Metastatic Breast Carcinoma in the Brain (tissue), 10 donors: ENCODE measurements around the genes ARTN and RPS8.

DNA sequence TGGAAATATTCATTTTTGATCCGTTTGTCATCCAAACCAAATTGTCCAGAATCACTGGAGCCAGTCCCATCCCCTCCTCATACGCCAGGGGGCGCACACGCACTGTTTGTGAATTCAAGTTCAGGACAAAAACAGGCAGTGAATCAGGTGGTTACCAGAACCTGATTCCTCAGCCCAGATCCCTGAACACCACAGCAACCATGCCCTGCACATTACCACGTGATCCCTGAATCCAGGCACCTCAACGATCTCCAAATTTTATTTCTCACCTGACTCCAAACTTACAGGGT is 1.5 kb upstream of the PTPRF start:
- PRO-cap, 10 experiments, result no peak in any of the 10 experiments

- PRO-cap, 10 experiments, result no peak in any of the 10 experiments
Measured at GRCh38 chr1:43594168-43595126, 55.5 kb upstream of the KDM4A start.

- PRO-cap, 10 experiments, result no peak in any of the 10 experiments
Measured at GRCh38 chr1:43716592-43717354, 9.4 kb downstream of the ST3GAL3 start.

DNA sequence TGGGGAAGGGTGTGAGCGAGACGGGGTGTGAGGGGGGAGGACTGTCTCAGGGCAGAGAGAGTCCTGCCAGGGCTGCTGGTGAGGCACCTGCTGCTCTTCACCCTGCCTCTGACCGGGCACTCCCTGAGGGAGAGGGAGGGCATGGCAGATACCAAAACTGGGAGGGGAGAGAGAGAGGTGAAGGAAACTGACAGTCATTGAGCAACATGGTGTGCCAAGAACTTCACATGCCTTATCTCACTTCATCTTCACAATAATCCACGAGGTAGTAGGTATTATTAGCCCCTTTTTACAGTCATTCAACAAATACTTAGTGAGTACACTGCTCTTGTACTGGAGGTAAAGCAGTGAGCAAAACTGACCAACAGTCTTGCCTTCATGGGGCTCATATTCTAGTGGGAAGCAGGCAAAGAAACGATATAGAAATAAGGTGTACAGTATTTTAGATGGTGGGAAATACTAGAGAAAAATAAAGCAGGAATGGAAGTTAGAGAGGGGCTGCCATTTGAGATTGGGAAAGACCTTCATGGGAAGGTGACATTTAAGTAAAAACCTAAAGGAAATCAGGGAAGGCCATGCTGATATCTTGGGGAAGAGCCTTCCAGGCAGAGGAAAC is 61.2 kb upstream of the ARTN start:
- PRO-cap, 10 experiments, result peak in 1 of 10 experiments; most common minus-strand start position 122 of the sequence (in 1)

- PRO-cap, 10 experiments, result peak in 3 of 10 experiments; most common plus-strand start chr1:43933741 (in 3); most common minus-strand start chr1:43933429 (in 1)
Measured at GRCh38 chr1:43932886-43934099, at the start of gene ARTN. Gene ARTN, plus strand, starts transcription at chr1:43933801.

DNA sequence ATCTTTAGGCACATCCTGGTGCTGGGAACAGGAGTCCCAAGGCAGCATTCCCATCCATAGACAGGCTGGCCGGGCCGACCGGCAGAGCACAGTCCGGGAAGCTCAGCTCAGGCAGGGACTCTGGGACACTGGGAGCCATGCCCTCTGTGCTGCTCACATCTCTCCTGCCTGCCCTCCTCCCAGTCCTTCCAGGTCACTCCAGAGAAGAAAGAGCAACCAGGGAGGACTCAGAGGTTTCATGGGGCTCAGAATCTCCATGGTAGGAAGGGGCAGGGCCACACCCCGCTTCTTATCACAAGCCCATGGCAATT is 9.2 kb downstream of the SLC6A9 start:
- PRO-cap, 10 experiments, result no peak in any of the 10 experiments

GRCh38 chr1:44032021-44032446 is 772 bp upstream of the SLC6A9 start:
- PRO-cap, 10 experiments, result no peak in any of the 10 experiments

GRCh38 chr1:44071434-44071843 is 40.2 kb upstream of the SLC6A9 start:
- PRO-cap, 10 experiments, result no peak in any of the 10 experiments

GRCh38 chr1:44222621-44223534 is 9.6 kb downstream of the DMAP1 start:
- PRO-cap, 10 experiments, result no peak in any of the 10 experiments

DNA sequence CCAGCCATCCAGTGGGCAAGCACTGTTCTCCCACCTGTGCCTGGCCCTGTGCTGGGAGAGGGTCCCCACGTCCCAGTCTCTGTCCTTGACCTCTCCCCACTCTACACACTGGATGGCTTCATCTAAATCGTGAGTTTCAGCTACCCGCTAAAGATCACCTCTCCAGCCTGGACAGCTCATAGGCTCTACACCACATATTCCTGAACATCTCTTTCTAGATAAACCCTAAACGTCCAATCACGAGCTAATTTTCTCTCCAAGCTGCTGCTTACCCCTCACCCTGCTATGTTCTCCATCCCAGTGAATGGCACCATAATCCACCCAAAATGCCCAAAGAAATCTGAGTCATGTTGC is 10.4 kb downstream of the DMAP1 start:
- PRO-cap, 10 experiments, result no peak in any of the 10 experiments

- PRO-cap, 10 experiments, result no peak in any of the 10 experiments
Measured at GRCh38 chr1:44250040-44250751, 36.9 kb downstream of the DMAP1 start.

DNA sequence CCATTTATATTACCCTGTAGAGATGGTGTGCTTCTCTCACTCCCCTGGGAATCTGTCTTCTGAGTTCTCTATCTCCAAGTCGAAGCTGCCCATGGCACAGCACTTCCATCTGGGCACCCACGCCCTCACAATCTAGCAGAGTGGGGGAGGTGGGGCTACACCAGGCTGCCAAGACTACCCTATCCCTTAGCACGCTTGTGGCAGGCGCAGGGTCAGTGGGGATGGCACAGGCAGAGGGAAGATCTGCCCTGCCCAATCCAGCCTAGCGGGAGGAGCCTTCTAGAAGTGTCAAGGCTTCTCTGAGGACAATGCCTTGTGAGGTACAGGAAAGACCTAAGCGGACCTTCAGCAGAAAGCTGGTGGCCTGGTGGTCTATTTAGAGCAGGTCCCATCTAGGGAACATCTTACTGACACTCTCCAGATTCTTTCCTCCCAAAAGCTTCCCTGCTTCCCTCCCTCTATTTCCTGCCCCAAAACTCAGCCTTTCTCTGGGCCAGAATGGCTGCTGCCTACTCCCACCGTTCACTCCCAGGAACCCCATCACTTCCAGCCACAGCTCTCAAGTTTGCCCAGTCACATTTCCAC is 49.2 kb downstream of the DMAP1 start:
- PRO-cap, 10 experiments, result no peak in any of the 10 experiments

- PRO-cap, 10 experiments, result no peak in any of the 10 experiments
Measured at GRCh38 chr1:44338843-44339430, 16.1 kb downstream of the ERI3 start.

GRCh38 chr1:44347184-44347764 is 7.8 kb downstream of the ERI3 start:
- PRO-cap, 10 experiments, result no peak in any of the 10 experiments

GRCh38 chr1:44352593-44353260 is 2.3 kb downstream of the ERI3 start:
- PRO-cap, 10 experiments, result no peak in any of the 10 experiments

DNA sequence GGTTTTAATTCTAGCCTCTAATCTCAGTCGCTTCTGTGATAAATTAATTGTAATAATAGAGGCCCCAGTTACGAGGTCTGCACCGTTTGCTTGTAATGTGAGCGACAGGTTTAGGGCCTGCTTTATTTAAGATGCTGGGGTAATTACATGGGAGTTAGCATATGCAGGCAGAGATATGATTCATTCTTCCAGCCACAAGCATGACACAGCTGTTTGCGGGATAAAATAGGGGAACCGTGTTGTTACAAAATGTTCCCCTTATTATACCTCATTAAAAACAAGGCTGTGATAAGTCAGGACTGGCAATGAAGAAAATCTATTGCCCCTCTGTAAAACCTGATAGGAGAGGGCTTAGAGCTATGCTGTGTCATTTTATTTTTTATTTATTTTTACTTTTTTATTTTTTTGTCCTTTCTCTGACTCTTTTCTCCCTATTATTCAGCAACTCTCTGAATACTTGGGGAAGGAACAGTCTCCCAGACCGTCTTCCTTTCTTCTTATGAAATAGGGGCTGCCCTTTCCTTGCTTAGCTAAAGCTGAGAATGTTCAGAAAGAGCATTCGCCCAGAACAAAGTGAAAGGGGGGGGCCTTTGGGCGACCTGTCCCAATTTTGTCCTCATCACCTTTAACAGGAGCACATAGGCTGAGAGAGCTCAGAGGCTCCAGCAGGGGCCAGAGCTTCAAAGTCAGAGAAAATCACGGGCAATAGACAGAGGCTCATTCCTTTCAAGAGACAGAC is 80.8 kb downstream of the RNF220 start:
- PRO-cap, 10 experiments, result no peak in any of the 10 experiments

GRCh38 chr1:44640040-44640622 is 34.1 kb downstream of the TMEM53 start:
- PRO-cap, 10 experiments, result no peak in any of the 10 experiments

GRCh38 chr1:44722026-44722450 is 17.6 kb upstream of the KIF2C start:
- PRO-cap, 10 experiments, result peak in 6 of 10 experiments; most common plus-strand start chr1:44722175 (in 3)

DNA sequence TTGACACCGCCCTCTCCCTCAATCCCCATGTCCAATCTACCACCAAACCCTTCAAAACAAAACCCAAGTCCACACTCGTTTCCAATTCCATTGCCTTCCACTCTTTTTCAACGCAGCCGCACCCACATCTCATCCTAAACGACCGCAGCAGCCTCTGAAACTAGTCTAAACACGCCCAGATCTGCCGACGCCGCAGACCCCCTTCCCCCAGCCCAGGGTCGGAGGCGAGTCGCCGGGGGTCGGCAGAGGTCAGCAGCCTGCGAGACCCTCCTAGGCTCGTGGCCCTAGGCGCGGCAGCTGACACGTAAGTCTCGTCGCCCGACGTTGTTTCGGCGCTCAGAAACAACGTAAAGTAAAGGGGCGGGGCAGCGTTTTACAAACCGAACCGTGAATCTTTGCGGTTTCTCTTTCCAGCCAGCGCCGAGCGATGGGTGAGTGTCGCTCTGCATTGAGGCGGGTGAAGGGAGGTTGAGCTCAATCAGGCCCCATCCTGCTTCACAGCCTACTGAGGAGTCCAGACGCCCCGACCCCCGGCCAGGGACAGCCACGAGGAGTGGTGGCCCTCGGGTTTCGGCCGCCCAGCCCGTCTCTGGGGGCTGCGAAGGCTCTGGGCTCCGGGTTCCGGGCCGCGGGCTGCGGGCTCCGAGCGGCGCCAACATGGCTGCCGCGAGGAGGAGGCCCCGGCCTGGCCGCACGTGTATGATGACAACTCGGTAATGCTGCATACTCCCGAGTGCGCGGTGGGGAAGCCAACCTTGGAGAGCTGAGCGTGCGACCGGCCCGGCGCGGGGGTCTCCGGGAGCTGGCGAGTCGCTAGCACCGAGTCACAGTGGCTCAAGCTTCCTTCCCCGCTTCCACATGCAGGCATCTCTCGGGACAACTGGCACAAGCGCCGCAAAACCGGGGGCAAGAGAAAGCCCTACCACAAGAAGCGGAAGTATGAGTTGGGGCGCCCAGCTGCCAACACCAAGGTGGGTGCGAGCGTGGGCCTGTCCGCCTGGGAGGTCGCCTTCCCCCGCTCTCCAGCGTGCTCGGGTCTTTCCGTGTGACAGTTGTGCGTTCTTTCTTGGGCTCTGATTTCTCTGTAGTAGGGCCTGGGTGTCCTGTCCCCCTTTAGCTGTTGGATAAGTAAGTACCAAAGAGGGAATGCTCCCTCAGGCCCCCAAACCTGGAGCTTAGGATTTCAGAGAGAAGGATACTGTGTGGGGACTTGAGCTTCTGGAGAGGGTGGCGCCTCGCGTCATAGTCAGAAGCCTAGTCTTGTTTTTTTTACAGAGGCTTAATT is at the start of gene RPS8:
TSS of gene RPS8 (plus strand) at position 371 of the 1,285 bp plus-strand sequence.
- PRO-cap, 10 experiments, result peak in 10 of 10 experiments; most common plus-strand start position 405 of the sequence (in 5); most common minus-strand start position 271 of the sequence (in 5)

GRCh38 chr1:44826364-44826962 is 16.6 kb downstream of the PTCH2 start:
- PRO-cap, 10 experiments, result peak in 2 of 10 experiments; most common plus-strand start chr1:44826542 (in 1); most common minus-strand start chr1:44826772 (in 2)